ENCODE data around the genes NECAP2 and PADI4.

- RRBS: no CpG with 5 or more reads among the region's 10 CpGs
Measured at GRCh38 chr1:16018966-16019480, 1.2 kb upstream of the HSPB7 start.

- RRBS: no CpG with 5 or more reads among the region's 8 CpGs
Measured at GRCh38 chr1:16144277-16144887, 11.5 kb downstream of the EPHA2 start.

- RRBS: no CpG with 5 or more reads among the region's 43 CpGs
Measured at GRCh38 chr1:16148227-16149242, 7.3 kb downstream of the EPHA2 start.

- RRBS: no CpG with 5 or more reads among the region's 13 CpGs
Measured at GRCh38 chr1:16156835-16157552, 1.1 kb upstream of the EPHA2 start.

DNA sequence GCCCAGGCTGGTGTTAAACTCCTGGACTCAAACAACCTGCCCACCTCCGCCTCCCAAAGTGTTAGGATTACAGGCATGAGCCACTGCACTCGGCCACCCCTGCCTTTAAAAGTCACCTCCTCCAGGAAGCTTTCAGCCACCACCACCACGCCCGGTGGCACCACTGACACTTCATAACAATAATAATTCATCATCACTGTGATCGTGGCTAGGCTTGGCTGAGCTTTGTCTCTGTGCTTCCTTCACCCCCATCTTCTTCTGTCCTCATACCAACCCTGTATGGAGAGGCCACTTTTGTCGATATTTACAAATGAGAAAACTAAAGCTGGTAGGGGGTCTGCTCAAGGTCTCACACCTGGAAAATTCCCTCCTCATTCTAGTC lies 12.8 kb upstream of the EPHA2 start:
- RRBS: no CpG with 5 or more reads among the region's 6 CpGs

- RRBS: no CpG with 5 or more reads among the region's 24 CpGs
Measured at GRCh38 chr1:16228252-16228912, 8.6 kb downstream of the CPLANE2 start.

GRCh38 chr1:16289426-16290149 lies 52.6 kb upstream of the CPLANE2 start:
- RRBS: no CpG with 5 or more reads among the region's 6 CpGs

DNA sequence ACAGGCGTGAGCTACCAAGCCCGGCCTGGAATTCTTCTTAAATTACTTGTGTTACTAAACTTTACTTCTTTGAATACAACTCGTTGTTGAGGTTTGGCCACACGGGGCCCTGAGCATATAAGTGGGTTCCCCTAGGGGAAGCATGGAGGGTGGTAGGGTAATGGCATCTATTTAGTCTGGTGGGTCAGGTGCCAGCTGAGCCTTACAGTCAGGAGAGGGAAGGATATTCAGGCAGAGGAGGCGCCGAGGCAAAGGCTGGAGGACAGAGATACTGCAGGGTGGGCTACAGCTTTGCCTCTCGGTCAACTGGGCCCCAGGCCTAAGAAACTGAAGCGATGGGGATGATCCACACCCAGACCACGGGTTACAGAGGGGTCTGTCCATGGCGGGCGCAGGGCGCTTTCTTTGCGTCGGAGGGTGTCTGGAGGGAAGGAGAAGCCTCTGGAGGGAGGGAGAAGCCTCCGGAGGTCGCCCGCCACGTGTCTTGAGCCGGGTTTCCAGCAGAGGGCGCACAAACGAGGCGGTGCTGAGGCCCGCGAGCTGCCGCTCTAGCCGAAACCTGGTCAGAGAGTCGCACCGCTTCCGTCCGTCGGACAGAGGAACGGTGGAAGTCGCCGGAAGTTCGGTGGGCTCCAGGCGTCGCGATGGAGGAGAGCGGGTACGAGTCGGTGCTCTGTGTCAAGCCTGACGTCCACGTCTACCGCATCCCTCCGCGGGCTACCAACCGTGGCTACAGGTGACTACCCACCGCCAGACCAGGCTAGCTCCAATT lies at the start of gene NECAP2:
Gene NECAP2, plus strand, starts transcription at position 607 of the 772 bp plus-strand sequence.
- RRBS: no CpG with 5 or more reads among the region's 48 CpGs

- RRBS: no CpG with 5 or more reads among the region's 18 CpGs
Measured at GRCh38 chr1:16443813-16444871, 3.6 kb downstream of the NECAP2 start.

DNA sequence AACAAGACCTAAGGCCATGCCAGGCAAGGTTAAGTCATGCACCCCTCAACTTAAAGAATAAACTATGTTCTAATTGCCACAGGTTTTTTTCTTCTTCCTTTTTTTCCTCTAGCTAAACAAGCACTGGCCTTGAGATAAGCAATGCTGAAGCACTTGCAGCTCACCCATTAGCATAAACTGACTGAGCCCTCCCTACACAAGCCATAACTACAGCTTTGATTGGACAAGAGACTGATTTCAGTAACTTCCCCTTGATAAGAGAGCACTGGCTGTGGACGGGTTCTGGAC lies 99.9 kb downstream of the NECAP2 start:
- RRBS: no CpG with 5 or more reads among the region's 1 CpG

DNA sequence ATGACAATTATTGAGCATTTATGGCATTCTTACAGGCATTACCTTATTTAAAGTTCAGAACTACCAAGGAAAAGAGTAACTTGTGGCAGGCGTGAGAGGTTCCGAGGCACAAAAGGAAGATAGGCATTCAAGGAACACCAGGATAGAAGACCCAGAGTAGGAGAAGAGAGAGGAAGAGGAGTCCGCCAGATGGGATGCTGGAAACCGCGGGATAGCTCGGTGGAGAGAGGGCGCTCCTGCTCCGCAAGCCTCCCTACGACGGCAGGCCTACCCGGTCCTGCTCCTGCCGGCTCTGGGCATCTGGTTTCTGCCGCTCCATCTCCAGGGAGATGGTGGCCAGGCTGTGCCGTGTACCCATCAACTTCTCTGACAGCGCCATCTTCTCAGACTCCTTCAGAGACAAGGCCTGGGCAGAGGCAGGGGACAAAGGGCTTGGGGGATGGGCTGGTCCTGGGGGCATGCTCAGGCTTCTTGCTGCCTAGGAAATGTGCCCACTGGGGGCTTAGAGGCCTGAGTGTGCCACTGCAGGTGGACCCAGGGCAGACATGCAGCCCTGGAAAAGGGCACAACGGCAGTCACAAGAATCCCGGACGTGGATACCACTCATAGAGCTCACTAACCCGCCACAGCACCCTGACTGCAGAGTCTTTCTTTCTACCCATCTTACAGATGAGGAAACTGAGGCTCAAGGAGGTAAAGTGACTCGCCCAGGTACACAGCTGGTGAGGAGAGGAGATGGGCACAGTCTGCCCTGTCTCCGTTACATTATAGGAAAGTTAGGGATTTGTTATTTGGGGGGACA lies 178.4 kb downstream of the NECAP2 start:
- RRBS: no CpG with 5 or more reads among the region's 21 CpGs

DNA sequence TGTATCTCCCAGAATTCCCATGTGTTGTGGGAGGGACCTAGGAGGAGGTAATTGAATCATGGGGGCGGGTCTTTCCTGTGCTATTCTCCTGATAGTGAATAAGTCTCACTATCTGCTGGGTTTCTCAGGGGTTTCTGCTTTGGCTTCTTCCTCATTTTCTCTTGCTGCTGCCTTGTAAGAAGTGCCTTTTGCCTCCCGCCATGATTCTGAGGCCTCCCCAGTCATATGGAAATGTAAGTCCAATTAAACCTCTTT lies 51.8 kb upstream of the CROCC start:
- RRBS: no CpG with 5 or more reads among the region's 2 CpGs

- RRBS: no CpG with 5 or more reads among the region's 40 CpGs
Measured at GRCh38 chr1:16904689-16906022, 16.6 kb upstream of the CROCC start.

DNA sequence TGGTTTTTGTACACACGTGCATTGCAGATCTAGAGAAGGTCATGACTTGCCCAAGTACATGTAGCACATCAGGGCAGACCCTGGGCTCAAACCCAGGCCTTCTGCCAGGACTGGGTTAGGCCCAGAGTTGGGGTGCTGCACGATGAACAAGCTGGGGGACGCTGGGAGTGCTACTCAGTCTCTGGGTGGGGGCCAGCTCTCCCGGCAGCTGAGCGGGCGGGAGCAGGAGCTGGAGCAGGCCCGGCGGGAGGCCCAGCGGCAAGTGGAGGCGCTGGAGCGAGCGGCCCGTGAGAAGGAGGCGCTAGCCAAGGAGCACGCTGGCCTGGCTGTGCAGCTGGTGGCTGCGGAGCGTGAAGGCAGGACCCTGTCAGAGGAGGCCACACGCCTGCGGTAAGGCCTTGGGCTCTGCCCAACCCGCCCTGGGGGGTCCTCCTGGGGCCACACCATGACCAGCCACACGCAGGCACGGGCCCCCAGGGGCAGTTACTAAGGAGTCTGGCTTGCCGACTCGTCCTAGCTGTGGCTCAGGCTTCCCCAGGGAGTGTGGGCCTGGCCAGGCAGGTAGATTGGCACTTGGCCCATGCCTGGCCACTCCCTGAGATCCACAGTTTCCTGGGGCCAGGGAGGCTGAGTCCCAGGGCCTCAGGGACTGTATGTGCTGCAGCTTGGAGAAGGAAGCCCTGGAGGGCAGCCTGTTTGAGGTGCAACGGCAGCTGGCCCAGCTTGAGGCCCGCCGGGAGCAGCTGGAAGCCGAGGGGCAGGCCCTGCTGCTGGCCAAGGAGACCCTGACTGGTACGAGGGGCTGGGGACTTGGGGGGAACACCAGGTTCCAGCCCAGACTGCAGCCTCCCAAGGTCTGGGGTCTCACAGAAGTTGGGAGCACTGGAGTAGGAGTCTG lies 26.7 kb downstream of the CROCC start:
- RRBS: 92% methylated on average over 3 of the region's 29 CpGs

- RRBS: no CpG with 5 or more reads among the region's 12 CpGs
Measured at GRCh38 chr1:16968962-16969460, 11.4 kb downstream of the MFAP2 start.

- RRBS: no CpG with 5 or more reads among the region's 5 CpGs
Measured at GRCh38 chr1:17272516-17273001, 23.7 kb downstream of the PADI3 start.

DNA sequence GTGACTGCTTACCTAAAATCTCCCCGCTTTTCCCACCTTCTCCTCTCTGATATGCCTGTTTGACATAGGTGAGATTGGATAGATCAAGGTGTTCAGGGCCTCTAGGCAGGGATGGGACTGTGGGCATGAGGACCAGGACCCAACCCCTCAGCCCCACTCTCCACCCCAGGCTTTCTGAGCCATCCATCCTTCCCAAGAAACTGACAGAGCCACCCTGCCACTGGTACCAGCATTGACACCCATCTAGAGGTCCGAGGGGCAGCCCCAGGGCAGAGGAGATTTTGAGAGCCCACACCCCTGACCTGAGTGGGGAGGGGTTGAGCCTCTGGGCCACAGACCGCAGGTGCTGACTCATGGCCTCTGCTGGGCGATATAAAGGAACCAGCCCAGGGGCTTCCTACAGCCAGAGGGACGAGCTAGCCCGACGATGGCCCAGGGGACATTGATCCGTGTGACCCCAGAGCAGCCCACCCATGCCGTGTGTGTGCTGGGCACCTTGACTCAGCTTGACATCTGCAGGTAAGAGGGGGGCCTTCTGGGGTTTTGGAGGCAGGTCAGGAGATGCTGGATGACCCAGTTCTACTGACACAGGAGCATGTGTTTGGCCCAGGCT lies at the start of gene PADI4:
Gene PADI4, plus strand, starts transcription at position 402 of the 613 bp plus-strand sequence.
- RRBS: no CpG with 5 or more reads among the region's 9 CpGs

DNA sequence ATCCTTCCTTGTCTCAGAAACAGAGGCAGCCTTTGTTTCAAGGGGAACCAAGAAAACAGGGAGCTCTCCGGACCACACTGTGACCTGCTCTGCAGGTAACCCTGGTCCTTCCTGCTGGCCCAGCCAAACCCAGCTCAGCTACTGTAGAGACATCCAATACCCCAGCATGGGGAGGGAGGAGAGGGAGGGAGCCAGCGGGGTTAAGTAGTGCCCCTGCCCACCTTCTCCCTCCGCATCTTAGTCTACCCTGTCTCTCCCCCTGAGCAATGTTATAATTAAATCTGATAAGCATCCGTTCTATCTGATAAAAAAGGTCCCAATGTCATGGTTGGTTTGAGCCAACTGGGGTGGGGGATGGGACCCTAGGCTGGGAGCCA lies 14.5 kb upstream of the ARHGEF10L start:
- RRBS: no CpG with 5 or more reads among the region's 4 CpGs

GRCh38 chr1:17624715-17625546 lies 85.4 kb downstream of the ARHGEF10L start:
- RRBS: no CpG with 5 or more reads among the region's 7 CpGs

DNA sequence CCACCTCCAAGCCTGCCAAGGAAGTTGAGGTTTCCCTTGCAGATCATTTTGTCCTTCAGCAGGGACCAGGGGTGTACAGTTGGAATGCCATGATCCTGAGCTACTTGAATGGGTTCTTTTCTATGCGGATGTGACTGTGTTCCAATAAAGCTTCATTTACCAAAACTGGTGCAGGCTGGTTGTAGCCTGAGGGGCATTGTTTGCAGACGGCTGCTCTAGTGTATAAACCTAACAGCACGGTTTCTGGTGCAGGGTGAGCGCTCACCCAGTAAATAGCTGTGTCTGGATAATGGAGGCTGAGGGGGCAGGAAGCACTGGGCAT lies 72.8 kb upstream of the ACTL8 start:
- RRBS: no CpG with 5 or more reads among the region's 4 CpGs

Measured in HCT116 (cell line).